Skeletal muscle cell (primary cell): ENCODE data around the gene ITSN1.

GRCh38 chr21:32417565-32418541 lies 5.3 kb downstream of the EVA1C start:
- RRBS: no CpG with 5 or more reads among the region's 7 CpGs

DNA sequence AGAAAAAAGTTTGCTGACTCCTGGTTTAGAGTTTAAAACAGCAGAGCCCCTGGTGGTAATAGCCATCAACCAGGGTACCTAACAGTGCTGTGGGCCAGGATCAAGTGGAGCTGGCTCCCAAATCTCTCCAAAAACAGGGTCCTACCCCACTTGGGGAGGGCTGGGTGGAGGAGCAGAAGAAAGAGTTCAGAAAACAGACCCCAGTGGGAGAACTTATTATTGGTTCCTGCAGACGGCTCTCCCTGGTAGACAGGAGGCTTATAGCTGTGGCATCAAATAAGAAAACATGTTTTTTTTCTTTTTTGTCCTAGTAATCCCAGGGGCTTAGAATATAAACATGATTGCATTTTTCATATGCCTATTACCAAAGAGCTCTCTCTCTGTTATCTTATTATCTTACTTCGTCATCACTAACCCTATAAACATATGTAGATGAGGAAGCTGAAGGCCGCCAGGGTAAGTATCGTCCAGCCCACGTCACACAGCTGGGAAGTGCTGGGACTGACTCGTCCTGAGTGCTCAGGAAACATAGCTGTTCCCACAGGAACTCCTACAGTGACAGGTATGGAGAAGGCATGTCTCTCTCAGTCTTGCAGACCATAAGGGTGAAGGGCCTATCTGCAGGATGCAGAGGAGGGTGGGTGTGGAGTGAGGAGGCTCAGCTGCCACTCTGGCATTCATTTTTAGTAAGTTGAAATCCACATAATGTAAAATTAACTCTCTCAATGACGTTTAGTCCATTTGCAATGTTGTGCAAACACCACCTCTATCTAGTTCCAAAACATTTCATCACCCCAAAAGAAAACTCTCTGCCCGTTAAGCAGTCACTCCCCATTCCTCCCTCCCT lies 68.6 kb downstream of the TCP10L start:
- RRBS: no CpG with 5 or more reads among the region's 8 CpGs

- RRBS: no CpG with 5 or more reads among the region's 13 CpGs
These were observed 52.1 kb downstream of the TCP10L start for GRCh38 chr21:32532987-32533935.

DNA sequence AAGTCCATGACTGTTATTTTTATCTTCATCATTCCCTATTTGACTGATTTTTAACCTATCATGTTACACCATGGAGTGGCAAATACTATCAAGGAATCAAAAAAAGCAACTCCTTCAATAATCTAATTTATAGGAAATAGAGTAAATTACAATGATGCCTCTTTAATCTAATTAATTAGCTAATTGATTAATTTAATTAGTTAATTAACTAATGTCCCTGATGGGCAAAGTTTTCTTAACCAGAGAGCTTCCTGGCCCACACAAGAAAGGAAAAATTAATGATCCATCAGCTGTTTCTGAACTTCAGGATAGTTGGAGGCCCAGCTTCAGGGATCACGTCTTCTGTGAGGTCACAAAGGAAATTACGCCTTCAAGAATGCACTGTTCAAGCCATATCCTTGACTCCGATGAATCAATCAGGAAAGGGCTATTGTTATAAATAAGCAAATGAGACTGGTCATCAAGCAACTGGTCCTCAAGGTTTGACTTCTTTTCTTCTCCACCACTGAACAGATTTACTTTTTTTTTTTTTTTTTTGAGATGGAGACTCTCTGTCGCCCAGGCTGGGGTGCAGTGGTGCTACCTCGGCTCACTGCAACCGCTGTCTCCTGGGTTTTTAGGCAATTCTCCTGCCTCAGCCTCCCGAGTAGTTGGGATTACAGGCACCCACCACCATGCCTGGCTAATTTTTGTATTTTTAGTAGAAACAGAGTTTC lies 40.7 kb downstream of the TCP10L start:
- RRBS: no CpG with 5 or more reads among the region's 7 CpGs

- RRBS: no CpG with 5 or more reads among the region's 1 CpG
These were observed 21.5 kb downstream of the SYNJ1 start for GRCh38 chr21:32706386-32706725.

- RRBS: no CpG with 5 or more reads among the region's 3 CpGs
These were observed 14.3 kb upstream of the OLIG2 start for GRCh38 chr21:33011364-33011967.

DNA sequence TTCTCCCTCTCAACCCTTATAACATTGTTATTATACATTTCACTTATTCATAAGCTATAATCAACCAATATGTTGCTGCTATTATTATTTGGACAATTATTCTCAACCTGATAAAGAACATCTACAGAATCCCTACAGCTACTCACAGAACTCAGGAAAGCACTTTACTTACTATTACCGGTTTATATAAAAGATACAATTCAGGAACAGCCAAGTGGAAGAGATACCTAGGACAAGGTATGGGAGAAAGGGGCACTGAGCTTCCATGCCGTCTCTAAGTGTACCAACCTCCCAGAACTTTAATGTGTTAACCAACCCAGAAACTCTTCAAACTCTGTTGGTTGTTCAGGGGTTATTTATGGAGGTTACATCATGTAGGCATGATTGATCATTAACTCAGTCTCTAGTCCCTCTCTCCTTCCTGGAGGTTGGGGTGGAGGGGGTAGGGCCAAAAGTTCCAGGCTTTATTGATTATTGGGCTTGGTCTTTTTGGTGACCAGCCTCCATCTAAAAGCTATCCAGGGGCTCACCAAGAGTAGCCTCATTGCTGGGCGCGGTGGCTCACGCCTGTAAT lies 3.6 kb upstream of the IFNAR2 start:
- RRBS: no CpG with 5 or more reads among the region's 5 CpGs

DNA sequence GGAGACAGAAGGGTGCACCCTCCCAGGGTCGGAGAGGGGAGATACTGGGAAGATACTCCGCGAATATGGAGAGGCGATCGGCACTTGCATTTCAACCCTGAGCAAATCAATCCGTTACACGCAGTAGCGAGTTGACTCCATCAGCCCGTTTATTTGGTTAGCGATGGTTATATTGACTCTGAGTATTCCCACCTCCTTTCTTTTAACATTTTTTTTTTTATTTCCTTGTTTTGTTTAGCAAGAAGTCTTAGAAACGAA lies 989 bp downstream of the IFNAR2 start:
- RRBS: no CpG with 5 or more reads among the region's 11 CpGs

DNA sequence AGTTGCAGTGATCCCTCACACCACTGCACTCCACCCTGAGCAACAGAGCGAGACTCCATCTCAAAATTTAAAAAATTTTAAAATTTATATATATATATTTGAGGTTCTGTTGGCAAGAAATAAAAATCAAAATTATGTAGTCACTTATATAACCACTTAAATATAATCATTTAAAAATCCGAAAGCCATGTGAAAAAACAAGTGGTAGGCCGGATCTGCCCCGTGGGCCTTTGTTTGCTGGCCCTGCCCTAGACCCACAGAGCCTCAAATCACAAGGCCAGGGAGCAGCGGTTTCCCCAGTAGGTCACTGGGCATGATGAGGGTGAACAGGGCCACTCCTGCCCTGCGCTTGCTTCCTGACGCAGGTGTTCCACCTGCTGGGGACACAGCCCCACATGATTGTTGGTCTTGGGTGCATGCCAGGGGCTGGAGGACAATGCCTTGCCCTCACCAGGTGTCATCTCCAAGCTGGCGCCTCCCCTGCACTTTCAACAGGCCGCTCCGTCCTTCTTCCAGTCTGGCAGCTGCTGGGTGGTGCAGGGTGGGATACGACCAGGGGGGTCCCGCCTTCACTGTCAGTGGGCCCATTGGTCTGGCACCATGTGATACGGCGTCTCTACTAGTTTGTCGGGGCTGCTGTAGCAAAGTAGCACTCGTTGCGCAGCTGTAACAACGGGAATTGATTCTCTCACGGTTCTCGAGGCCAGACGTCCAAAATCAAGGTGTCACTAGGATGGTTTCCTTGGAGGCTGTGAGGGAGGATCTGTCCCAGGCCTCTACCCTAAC lies 24.3 kb downstream of the IL10RB start:
- RRBS: no CpG with 5 or more reads among the region's 21 CpGs

DNA sequence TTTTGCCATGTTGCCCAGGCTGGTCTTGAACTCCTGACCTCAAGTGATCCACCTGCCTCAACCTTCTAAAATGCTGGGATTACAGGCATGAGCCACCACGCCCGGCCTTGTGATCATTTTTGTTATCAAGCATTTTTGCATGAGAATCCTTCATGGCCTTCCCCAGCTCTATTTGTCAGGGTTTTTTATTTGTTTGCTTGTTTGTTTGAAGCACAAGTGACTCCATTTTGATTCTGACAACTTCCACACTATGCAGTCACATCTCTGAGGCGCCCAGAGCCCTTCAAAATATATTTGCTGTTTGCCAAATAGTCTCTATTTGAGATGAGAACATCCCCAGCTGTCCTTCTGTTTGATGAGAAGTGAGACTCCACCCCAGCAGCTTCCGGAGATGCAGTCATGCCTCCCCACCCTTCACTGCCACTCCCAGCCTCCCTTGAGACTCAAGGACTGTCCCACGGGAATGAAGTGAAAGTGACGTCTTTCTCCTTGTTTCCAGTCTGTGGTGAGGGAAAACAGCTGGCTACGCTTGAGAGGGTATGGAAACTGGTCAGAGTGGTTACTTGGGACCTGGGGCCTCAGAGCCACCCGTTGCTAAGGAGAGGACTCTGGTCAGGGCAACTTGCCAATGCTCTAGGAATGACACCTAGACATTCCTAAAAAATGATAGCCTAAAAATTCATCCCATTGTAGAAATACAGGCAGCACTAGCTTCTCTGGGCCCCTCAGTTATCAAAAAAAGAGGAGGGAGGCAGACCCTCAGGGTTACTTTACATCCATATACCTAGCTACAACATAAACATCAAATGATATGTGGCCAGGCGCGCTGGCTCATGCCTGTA lies 37.7 kb downstream of the TMEM50B start:
- RRBS: no CpG with 5 or more reads among the region's 10 CpGs

GRCh38 chr21:33559026-33559971 lies 16.5 kb downstream of the SON start:
- RRBS: no CpG with 5 or more reads among the region's 13 CpGs

DNA sequence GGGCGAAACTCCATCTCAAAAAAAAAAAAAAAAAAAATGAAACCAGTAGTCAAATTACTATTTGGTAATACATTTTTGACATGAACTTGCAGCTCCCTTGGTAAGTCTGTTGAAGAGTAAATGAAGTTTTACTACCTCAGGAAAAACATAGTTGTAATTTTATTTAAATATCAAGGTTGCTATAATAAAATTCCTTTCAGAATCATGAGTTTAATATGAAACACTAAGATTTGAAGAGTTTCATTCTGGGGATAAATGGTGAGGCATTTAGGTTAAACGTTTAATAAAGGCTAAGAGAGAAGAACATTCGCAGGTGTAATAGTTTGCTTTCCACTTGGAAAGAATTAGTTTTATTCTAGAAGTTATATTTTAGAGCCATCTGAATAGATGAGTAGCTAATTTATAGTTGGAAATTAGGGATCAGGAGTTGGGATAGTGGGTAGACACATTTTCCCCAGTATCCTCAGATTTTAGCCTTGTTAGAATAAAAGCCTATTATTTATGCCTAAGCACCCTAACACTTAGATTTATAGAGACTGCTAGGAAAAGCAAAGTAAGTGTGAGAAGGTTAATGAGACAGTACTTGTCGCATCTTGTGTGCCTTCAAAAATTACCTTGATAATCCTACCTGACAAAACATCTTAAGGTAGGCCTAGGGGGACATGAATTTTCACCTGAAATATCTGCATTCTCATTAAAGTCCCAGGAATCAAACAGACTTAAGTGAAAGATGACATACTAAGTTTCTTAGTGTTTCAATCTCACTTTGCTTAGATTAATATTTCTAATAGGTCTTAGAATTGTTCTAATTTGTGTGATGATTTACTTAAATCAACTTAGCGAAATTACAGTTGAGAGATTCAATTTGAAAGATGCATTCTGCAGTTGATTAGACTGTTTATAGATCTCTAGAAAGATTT lies 22.3 kb downstream of the SON start:
- RRBS: no CpG with 5 or more reads among the region's 5 CpGs

GRCh38 chr21:33572163-33573430 lies 15.9 kb downstream of the DONSON start:
- RRBS: no CpG with 5 or more reads among the region's 8 CpGs

DNA sequence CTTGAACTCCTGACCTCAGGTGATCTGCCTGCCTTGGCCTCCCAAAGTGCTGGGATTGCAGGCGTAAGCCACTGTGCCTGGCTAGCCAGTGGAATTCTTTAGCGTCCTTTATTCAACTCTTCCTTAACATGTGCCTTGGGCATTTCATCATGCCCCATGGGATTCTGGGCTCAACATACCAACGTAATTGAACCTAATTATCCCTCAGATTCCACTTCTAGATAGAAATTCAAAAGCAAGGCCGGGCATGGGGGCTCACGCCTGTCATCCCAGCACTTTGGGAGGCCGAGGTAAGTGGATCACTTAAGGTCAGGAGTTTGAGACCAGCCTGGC lies 15.4 kb downstream of the CRYZL1 start:
- RRBS: no CpG with 5 or more reads among the region's 6 CpGs

GRCh38 chr21:33642077-33643094 lies at the start of gene ITSN1:
TSS of gene ITSN1 (plus strand) at chr21:33642501.
- RRBS: no CpG with 5 or more reads among the region's 100 CpGs

- RRBS: no CpG with 5 or more reads among the region's 3 CpGs
These were observed 2.8 kb downstream of the ITSN1 start for GRCh38 chr21:33645099-33645563.

DNA sequence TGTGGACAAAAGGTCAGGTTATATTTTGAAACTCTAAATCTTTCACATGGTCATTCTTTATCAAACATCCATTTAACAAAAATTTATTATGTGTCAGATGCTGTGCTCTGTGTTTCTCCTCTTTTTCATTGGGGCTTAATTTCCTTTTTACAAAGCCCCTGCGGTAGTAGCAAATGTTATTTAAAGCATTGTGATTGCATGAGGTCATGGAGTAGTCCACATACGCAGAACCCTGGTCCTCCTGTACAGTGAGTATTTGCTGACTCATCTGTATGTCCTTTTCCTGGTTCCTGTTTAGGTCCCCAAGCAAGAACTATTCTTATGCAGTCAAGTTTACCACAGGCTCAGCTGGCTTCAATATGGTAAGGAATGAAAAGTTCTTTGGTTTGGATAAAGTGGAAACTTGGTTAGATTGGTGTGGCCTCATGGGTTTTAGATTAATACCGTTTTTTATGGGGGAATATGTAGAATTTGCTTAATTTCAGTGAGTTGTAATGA lies 119.4 kb downstream of the ITSN1 start:
- RRBS: no CpG with 5 or more reads among the region's 3 CpGs

DNA sequence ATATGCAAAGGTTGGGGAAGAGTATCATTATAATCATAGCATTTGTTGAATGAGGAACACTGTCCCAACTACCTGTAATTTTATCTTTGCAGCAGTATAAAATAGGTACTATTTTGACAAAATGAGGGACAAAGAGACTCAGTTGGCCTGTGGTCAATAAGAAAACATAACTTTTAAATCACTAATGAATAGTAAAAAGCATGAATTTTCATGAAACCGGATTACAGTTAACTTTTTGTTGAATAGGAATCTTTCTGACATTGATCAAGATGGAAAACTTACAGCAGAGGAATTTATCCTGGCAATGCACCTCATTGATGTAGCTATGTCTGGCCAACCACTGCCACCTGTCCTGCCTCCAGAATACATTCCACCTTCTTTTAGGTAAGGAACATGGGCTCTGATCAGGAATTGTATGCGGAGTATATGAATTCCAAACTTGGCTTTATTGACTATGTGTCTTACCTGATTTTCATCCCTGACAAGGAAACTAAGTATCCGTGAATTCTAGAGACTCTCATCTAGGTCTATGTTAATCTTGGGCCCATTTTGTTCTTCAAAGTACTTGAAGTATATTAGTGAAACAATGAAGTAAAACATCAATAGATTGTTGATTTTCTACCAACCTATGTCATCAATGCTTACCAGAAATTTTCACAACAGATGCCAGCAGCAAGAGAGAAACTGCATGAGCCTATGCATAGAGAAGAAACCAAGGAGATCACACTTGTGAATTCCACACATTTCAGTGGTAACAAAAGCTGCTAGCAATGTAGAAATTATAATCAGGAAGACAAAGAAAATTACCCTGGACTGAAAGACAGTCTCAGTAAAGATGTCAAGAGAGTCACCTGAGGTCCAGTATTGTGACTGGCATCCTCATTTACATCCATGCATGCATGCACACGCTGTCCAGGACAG lies 123.6 kb downstream of the ITSN1 start:
- RRBS: no CpG with 5 or more reads among the region's 4 CpGs

GRCh38 chr21:33932225-33932695 lies 16.7 kb upstream of the ATP5PO start:
- RRBS: no CpG with 5 or more reads among the region's 4 CpGs

DNA sequence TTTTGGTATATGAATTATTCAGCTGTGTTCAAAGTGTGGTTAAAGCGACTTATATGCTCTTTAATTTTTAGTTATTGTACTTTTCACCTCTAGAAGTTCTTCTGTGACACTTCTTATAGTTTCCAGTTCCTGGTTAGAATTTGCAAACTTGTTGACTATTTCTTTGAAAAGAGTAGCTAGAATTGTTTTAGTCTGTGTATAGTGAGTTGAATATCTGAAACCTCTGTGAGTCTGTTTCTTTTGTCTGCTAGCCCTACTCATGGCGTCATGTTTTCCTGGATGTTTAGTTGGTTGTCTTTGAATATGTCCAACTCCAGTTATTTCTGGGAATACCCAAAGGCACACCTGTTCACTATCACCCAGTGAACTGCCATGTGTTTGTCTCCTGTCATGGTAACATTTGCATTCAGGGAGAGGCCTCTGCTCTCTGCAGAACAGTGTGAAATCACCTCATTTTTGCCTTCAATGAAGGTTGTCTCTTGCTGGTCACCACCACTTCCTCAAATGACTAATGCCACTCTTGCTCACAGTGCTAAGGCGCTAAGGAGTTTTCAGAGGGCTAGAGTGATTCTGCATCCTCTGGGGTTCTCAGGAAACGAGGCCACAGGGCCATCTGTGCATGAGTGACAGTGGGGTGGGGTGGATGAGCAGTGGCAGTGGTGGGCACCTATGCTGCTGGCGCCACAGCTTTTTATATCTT lies 59.8 kb upstream of the ATP5PO start:
- RRBS: no CpG with 5 or more reads among the region's 5 CpGs